T47D (cell line): Measurements from ENCODE around the gene PRORP.

GRCh38 chr14:32710443-32710844, 228.2 kb upstream of the NPAS3 start:
- RRBS = no CpG with 5 or more reads among the region's 8 CpGs

DNA sequence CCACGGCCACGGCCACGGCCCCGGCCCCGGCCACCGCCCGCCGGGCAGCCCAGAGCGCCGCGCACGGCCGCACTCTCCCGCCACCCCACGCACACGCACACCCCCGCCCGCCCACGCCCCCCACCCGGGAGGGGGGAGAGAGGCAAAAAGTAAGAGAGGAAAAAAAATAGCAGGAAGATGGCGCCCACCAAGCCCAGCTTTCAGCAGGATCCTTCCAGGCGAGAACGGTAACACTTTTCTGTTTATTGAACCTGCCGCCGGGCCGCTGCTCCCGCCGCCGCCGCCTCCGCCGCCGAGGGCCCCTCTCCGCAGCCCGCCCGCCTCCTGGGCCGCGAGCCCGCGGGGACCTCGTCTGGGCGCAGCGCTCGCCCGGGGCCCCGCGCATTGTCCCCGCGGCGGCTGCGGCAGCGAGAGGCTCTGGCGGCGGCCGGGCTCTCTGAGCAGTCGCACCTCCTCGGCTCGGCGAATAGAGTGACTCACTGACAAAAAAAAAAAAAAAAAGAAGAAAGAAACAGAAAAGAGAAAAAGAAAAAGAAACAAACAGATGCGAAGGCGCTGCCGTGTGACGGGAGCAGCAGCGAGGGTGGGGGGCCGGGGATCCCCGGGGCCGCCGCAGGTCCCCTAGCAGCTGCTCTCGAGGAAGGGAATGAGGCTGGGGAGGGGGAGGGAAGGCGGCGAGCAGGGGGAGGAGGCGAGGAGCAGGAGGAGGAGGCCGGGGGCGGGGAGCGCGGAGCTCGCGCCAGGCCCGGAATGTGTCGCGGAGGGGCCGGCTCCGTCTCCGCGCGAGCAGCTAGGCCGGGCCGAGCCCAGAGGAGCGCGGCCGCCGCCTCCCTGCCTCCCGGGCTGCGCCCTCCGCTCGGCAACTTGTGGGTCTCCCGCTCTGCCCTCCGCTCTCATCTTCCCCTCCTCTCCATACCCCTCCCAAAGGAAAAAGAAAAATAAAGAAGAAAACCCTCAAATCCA, 742 bp downstream of the NPAS3 start:
- RRBS = 2% methylated on average over 39 of the region's 98 CpGs

GRCh38 chr14:32986614-32987305, 48.1 kb downstream of the NPAS3 start:
- RRBS = no CpG with 5 or more reads among the region's 9 CpGs

DNA sequence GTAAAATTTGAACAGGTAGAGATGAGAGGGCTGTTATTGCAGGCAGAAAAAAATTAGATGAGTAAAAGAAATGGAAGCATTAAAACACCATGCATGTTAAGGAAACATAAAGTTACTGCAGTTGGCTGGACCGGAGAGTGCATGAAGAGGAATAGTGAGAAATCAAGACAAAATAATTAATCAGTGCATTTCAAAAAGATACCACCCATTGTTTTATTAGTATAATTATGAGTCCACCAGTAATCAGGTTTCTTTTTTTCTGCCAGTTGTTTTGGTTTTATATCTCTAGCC, 388.9 kb downstream of the NPAS3 start:
- RRBS = no CpG with 5 or more reads among the region's 1 CpG

DNA sequence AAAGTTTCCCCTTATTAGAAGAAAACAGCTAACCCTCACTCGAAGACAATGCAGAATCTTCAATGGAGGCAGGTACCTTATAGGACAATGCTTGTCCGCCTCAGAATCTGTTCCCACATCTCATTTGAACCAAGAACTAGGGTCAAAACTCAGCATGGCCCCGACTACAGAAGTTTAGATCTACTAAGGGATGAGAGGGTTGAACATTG, 70.1 kb downstream of the EGLN3 start:
- RRBS = no CpG with 5 or more reads among the region's 3 CpGs

GRCh38 chr14:34331567-34332111, 130.4 kb downstream of the SPTSSA start:
- RRBS = no CpG with 5 or more reads among the region's 8 CpGs

DNA sequence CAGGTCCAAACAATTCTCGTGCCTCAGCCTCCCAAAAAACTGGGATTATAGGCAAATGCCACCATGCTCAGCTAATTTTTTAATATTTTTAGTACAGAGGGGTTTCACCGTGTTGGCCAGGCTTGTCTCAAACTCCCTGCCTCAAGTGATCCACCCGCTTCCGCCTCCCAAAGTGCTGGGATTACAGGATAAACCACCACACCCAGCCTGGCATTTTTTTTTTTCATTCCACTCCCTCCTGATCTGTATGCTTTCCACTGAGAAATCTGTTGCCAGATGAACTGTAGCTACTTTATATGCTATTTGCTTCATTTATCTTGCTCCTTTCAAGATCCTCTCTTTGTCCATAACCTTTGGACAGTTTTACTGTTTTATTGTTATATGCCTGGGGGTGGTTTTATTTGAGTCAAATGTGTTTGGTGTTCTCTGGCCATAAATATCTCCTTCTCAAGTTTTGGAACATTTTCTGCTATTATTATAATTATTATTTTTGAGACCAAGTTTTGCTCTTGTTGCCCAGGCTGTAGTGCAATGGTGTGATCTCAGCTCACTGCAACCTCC, 18.8 kb downstream of the EAPP start:
- RRBS = no CpG with 5 or more reads among the region's 4 CpGs

GRCh38 chr14:34628694-34629183, 1.2 kb downstream of the SNX6 start:
- RRBS = no CpG with 5 or more reads among the region's 5 CpGs

DNA sequence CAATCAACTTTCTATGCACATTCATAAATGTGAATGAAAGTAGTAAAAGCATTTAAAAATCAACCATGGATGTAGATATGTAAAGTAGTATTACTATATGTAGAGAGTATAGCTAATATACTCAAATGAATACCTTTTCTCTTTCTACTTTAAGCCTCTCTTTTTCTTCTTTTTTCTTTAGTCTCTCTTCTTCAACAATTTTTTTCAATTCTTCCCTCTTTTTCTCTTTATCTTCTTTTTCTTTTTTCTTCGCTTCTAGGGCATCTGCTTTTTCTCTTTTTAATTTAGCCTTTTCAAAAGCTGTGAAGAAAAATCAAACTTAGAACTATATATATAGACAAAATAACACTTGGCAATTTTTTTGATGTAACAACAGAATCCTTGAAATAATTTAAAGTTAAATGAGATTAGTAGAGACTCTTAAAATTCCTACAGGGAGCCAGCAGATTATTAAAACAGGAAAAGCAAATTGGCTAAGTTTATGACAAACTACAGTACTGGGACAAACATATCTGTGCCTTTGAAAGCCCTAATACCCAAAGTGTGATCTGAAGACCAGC, 75.0 kb downstream of the BAZ1A start:
- RRBS = no CpG with 5 or more reads among the region's 1 CpG

DNA sequence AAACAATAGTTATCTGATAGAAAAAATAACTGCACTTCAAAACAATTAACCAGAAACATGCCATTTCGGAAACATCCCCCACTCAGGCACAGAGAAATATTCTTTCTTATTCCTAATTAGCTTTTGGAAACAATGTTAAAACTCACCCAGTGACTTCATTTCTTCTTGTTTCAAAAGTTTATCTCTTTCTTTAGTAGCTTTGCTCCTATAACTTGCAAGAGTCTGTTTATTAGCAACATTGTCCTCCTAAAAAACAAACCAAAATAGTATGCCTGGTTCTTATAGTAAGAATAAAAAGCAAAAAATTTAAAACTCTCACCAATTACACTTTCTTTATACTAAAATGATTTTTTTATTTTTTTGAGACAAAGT, 74.2 kb downstream of the BAZ1A start:
- RRBS = no CpG with 5 or more reads among the region's 1 CpG

DNA sequence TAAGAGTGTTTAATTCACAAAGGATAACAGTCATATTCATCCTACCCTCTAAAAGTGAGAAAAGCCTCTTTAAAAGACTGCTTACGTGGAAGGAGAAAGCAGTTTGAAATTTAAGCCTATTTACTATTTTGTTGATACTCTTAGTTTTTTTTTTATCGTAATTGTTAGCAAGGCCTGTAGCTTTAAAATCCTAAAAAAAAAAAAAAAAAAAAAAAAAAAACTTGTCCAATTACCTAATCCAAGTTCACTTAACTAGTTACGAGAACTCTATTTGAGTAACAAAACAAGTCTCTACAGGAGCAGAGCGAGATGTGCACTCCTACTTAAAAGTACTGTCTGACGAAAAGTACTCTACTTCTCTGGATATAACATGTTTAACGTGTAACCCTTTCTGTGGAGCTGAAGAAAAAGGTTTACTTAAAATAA, 2.4 kb downstream of the BAZ1A start:
- RRBS = no CpG with 5 or more reads among the region's 6 CpGs

DNA sequence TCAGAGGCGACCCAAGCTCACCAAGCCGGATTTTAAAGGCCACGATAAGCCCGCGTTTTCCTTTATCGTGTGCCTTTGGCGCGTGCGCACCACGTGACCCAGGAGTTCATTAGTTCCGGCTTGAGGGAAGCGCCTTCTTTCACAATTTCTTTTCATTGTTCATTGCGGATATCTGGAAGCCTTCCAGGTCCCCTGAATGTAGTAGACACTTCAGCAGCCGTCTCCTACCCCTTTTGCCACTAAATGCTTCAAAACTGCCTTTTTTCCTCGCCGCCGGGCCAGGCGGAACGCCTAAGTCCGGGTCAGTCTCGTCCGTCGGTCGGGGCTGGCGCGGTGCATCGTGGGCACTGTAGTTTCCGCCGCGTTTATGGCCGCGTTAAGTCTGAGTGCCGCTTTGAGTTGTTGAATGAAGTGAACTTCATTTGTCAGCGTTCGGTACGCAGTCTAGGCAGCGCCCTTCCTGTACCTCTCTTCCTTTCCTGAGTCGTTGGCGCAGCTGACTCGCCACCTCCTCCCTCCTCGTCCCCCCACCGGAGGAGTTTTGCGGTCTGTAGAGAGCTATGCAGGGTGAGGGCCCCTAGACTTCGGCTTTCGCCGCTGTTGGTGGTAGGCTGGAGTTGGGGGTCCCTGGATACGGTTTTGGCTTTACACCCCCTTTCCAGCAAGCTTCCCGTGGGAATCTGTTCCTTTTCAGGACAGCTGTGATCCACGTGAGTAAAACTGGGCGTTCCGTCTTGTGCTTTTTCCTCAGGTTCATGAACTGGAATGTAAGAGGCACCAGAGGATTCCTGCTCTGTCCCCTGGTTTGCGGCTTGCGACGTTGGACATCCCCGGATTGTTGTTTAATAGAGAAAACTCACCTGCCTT, at the start of gene PRORP:
PRORP (plus strand) TSS at position 352 of the 867 bp plus-strand sequence.
- RRBS = 1% methylated on average over 7 of the region's 55 CpGs

- RRBS = no CpG with 5 or more reads among the region's 1 CpG
Observed at GRCh38 chr14:35154067-35154410, 31.7 kb downstream of the PRORP start.

DNA sequence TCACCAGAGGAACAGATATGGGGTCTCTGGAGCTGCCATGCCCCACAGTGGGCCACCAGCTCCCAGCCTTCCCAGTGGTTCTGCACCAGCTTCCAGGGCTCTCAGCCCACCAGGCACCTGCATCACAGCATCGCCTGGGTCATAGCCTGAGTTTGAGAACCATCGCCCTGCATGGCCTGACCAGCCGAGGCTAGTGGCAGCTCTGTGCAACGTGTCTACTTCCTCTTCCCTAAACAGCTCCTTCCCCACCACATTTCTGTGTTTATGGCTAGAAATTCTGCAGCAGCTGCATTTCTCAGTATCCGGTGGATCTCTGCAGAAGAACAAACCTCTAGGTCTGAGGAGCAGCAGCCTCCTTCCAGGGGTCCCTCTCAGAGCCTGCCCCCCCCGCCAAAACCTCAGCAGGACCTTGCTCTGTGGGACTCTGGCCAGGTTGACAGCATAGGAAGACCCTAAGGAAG, 47.6 kb downstream of the PSMA6 start:
- RRBS = no CpG with 5 or more reads among the region's 6 CpGs

GRCh38 chr14:35347279-35347935, 55.2 kb downstream of the PSMA6 start:
- RRBS = no CpG with 5 or more reads among the region's 13 CpGs

DNA sequence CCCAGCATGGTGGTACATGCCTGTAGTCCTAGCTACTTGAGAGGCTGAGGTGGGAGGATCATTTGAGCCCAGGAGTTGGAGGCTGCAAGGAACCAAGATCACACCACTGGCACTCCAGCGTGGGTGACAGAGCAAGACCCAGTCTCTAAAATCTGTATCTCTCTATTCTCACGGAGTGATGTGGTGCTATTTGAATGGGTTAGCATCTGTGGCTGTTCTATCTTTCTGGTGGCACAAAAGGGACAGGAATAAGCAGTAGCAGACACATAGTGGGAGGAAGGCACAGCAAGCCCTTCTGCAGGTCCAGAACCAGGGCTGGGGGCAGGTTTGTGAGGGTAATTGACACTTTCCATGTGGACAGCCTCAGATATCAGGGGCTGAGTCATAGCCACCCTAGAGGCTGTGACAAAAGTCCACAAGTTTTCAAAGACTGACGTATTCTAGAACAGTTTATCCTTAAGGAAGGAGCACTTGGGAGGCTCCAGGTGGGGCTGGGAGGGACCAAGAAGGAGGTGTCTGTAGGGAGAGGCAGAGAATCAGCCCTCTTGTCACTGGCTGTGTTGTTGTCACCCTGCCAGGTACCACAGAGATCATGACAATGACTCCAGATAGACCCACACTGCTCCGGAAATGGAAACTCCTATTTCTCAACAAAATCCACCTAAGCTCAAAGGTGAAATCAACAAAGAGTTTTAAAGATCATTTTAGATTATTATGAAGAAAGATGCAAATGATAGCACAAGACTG, 48.6 kb downstream of the NFKBIA start:
- RRBS = no CpG with 5 or more reads among the region's 4 CpGs

DNA sequence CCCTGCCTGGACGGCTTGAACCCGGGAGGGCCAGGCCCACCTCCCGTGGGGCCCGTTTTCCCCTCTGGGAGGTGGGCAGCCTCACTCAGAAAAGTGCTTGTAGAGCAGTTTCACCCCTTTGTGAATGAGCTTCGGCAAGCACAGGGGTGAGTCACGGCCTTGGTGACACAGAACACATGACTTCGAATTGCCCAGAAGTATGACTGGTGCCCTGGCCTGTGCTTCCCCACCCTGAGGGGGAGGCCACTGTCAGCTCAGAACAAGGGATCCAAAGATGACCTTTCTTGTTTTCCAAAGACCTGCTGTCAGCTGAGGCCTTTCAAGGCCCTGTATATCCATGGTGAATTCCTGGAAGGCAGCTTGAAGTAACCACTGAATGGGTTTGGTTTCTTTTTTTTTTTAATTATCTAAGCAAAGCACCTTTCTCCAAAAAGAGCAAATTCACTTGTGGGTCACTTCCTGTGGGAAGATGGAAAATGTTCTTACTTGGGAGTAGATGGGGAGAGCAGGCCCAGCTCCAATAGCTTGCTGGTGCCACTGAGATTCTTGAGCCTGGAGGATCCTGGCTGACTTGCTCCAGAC, 39.0 kb downstream of the NFKBIA start:
- RRBS = no CpG with 5 or more reads among the region's 7 CpGs

DNA sequence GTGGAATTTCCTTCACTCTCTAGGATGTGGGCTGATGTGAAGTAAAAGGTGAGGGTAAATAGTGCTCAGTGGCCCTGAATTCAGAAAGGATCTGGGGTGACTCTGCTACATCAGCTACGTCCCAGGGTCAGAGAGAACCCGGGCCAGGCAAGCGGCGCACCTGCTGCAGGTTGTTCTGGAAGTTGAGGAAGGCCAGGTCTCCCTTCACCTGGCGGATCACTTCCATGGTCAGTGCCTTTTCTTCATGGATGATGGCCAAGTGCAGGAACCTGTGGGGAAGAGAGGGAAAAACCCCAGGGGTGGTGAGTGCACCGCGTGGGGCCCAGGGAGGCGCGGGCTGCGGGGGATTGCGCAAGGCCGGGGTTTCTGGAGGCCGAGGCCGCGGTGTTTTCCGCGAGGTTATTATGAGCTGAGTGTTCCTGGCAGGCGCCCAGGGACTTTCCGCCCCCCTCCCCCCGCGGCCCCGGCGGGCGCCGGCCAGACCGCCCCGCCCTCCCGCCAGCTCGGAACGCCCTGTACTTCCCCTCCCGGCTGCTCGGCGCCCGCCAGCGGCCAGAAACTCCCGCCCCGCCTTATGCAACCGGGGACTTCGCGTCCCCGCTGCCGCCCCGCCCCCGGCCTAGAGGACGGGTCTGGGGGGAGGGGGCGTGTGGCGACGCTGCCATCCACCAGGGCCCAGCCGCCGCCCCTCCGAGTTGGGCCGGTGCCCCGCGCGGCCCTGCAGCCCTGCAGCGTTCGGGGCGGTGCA, 845 bp downstream of the NFKBIA start:
- RRBS = 1% methylated on average over 33 of the region's 58 CpGs

DNA sequence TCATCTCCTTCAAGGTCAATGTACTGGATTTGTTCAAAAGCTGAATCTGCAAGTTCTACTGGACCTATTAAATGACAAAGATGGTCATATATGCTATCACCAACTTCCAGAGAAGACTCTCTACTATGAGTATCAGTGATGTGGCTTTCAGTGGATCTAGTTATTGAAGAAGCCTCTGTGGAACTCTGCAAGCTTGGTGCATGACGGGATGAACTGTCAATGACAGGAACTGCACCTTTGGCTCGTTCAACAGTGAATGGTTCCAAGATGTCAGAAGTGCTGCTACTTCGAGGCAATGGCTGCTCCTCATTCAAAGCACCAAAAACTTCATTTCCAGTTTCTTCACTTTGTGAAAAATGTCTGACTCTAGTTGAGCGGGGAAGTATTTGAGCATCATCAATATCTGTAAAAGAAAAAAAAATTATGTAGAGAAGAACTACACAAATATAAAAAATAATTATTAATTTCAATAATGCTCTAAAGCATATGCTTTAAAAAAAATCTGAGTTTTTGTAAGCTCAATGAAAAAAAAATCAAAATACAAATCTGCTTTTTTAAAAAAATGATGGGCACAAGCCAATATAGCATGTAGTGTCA, 119.4 kb downstream of the RALGAPA1 start:
- RRBS = no CpG with 5 or more reads among the region's 4 CpGs

DNA sequence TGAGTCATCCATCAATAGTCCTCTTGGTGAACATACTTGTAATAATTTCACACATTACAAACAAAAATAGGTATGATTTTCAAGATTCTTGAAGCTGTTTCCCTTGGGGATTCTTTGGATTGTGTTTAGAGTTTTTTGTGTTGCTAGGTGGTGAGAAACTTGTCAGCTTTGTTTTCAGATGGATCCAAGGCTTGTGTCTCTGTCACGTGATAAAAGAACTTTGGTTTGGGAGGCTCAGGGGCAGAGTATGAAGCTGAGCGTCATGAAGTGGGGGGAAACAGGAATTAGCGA, 243.0 kb downstream of the BRMS1L start:
- RRBS = no CpG with 5 or more reads among the region's 3 CpGs